Measurements from ENCODE around the gene NOP16.

DNA sequence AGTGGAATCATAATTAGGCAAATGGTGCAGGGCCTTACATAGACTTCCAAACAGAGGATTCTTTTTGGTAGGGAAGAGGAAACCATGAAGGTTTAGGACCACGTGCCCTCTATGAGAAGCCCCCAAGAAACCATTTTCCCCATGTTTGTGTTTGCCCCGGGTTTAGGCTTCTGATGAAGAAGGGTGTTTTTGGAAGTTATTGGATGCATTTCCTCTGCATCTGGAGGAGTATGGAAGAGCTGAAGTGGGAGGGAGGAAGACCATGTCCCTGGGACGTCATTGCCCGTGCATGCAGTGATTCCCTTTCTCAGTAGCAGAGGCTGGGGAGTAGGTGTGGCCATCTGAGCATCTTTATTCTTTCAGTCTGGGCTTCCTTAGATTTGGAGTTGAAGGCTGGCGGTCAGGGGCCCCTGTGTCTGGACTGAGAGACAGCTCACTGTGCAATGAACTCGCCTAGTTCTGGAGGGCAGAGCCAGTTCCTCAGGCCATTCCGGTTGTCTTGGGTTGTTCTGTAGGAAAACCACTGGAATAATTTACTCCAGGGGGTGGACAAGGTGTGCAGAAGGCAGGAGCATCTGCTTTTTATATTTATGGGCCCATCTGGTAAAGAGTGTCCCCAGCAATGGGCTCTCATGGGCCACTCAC is 9.4 kb downstream of the STC2 start:
- RRBS = no CpG with 5 or more reads among the region's 7 CpGs

- RRBS = no CpG with 5 or more reads among the region's 10 CpGs
These were observed 7.8 kb downstream of the STC2 start for GRCh38 chr5:173320308-173320819.

GRCh38 chr5:173331825-173332312 is 3.7 kb upstream of the STC2 start:
- RRBS = no CpG with 5 or more reads among the region's 16 CpGs

GRCh38 chr5:173333936-173334565 is 5.8 kb upstream of the STC2 start:
- RRBS = no CpG with 5 or more reads among the region's 4 CpGs

DNA sequence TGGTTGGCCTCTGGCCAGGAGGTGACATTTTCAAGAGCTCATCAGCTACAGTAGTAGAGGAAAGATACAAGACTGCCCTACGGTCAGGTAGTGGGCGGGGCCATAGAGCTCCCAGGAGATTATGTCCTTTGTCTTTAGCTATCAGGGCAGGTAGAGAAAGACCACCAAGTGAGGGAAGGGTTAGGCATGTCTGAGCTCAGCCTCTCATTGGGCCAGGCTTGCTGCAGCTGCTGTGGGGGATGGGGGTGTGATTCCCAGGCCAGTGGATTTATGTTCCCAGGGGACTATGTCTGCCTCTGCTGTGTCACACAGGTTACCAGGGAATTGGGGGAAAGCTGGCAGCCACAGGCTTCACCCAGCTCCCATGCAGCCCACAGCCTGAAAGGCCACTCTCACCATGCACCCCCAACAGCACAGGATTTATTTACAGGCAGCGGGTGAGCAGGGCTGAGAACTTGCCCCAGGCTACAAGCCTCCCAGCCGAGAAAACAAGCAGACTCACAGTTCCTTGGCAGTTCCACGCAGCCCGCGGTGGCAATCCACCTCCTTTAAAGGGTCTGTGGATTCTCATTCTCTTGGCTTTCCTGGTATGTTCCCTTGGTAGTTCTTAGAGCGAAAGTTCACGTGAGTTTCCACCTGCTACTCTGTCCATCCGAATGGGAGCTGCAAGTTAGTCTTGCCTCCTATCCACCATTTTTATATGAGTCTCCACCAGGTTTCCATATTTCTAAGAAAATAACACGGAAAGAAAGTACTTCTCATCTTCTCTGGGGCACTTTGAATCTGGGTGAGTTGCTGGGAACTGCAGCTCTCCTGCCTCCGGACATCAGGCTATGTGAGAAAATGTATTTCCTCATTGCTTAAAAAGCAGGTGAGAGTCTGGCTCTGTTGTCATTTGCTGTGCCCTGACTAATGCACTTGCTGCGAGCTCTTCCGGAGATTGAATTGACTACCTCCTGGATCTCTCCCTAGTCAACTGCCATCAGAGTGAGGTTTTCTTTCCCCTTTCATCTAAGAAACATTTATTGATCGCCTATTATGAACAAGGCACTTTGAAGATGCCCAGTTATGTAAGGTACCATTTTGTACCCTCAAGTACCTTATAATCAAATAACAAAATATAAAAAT is 37.8 kb upstream of the BOD1 start:
- RRBS = no CpG with 5 or more reads among the region's 15 CpGs

DNA sequence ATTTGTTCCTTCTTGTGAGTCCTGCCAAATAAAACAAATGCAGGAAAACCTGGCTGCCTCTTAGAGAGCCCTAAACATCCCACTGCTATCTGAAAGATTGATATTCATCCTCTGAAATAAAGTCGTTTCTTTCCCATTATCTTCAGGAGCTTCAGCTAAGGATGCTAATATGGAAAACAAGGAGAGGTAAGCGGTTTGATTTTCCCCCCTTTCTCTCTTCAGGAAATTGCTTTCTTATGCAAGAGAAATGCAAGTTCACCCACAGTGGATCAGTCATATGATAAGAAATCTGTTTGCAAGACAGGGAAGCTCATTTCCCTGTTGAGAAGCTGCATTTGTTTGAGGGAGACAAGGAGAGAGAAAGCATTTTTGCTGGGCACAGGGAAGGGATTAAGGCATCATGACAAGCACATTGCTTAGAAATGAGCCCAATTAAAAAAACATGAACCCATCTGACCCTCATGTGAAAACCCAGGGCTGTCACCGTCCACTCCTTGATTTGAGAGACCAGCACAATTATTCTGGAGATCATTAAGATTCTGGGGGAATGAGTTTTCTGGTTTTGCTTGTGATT is 53.7 kb upstream of the BOD1 start:
- RRBS = no CpG with 5 or more reads among the region's 3 CpGs

- RRBS = no CpG with 5 or more reads among the region's 5 CpGs
These were observed 120.8 kb upstream of the BOD1 start for GRCh38 chr5:173737222-173737612.

DNA sequence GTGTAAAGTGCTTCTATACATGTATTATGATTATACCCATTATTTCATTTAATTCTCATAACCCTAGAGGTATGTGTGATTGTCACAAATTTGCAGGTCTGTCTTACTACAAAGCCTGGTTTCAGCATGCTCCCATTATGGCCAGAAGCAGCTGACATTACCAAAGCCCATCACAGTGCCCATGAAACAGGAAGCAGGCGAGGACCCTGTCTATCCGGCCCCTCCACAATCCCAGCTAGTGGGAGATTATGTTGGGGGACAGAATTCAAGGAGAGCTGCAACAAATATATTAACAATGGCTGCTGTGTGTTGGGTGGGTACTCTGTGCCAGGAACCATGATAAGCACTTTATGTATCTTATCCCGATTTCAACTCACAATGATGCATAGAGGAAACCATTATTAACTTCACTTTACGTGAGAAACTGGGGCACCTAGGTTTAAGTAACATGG is 22.5 kb upstream of the CPEB4 start:
- RRBS = no CpG with 5 or more reads among the region's 4 CpGs

DNA sequence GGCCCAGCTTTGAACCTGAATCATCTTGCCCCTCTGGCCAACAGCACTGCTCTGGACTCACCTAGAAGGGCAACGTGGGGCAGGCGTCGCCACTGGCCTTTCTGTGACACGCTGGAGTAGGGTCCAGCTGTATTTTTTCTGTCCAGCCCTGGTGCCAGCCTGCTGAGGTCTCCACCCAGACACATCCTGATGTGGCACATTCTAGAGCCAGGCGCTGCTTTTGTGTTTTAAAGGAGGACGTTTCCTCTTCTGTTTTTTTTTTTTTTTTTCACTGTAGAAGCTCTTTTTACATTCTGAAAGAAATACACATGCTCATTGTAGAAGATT is 15.2 kb upstream of the CPEB4 start:
- RRBS = no CpG with 5 or more reads among the region's 6 CpGs

DNA sequence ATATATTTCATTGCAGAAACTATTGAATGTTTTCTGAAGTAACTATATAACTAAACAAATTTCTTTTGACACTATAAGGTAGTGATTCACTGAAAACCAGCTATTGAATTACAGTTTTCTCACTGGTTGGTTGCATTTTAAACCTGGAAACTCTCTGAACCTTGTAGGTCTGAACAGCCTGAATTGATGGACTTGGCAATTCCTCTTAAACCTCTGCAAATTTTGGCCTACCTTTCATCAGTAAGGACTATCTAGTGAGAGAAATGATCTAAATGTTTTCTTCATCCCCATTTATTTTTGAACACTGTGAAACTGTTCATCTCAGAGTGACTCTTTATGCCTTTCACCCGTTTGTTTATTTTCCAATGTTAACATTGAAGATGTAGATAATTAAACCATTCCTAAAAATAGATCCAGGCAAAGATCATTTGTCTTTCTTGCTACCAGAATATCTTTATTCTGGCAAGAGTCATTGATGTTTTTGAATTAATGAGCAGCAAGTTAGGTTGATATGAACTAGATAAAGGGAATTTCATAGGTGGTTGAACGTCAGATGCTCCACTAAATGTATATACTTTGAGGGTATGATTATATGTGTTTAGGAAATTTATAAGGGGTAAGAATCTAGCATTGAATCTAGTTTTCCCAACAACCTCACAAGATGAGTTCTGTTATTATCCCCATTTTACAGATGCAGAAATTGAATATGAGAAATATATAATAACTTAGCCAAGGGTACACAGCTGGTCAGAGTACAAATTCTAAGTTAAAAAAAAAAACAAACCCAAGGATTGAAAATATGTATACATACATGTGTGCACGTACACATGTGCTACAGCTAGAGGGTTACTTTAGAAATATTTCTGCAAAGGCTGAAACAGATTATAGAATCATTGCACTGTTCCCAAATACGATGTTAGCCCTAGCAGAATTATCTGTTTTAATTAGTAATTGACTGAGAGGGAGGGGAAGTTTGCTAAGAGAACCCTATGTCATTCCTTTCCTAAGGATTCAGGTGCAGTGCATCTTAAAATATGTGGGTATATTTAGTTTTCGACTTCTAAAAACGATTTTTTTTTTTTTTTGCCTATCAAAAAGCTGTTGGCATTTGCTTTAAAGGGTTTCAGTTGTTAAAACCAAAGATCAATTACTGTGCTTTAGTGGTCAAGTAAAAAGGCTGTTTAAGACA is 3.5 kb downstream of the CPEB4 start:
- RRBS = no CpG with 5 or more reads among the region's 6 CpGs

GRCh38 chr5:173895619-173896423 is 7.7 kb downstream of the CPEB4 start:
- RRBS = no CpG with 5 or more reads among the region's 7 CpGs

DNA sequence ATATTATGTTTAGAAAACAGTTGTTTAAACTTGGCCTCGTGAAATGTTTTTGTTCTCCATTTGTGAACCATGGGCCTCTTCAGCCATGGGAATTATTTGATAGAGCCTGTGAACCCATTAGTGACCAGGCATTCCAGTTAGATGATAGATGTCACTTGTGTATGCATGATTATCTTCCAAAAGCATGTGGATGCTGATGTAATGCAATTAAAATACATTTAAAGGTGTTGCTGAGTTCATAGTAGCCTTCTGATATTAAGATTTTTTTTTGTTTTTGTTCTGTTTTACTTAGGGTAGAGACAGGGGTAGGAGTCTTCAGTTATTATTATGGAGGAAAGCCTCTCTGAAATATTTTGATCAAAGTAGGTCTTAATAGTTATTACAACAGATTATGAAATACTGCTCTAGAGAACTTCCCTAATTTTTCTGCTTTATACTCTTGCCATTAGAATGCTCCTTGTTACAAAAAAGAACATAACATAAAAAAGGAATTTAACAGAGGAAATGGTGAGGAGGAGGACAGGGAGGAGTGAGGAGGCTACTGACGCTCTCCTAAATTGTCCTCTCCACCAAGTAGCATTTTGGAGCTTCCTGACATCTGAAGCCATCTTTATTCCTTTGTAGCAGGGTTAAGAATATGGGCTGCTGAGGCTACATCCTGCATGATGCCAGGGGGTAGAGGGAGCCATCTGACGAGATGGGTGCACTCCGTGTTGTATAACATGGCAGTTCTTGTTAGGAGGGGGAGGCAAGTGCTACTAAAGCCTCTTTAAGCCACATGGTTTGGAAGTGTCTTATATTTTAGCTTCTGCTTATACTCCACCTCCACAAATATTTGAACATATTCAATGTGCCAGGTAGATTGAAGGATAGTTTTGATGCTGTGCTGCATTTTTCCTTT is 33.0 kb downstream of the CPEB4 start:
- RRBS = no CpG with 5 or more reads among the region's 4 CpGs

GRCh38 chr5:173955887-173956803 is 32.8 kb upstream of the C5orf47 start:
- RRBS = no CpG with 5 or more reads among the region's 10 CpGs

DNA sequence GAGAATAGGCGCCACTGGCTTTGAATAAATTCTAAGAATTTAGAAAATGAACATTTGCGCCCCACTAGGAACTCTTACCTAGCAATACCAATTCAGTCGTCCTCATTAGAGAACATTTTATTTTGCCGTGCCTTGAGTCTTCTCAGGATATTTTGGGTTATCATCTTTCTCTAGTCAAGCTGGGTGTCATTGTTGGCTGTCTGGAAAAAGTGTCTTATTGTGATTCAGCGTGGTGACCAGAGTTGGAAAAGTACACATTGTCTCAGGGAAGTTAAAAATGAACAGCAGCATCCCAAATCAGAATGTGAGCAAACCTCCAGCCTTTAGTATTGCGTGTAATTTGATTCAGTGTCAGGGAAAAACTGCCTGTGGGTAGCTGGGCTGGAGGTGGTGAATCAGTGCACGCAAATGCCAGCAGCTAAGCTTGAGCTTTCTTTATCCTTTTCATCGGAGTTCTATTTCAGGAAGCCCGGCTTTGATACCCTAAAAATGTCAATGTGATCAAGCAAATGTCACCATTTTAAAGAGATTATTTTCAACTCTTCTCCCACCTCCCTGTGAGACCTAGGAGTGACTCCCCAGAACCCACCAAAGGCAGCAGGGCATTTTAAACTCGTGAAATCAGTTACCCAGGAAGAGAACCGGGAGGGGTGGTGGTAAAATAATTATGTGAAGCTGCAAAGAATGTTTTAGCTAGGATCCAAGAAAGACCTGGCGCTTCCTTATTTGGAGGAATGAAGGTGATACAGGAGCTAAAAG is 25.8 kb upstream of the C5orf47 start:
- RRBS = no CpG with 5 or more reads among the region's 12 CpGs

GRCh38 chr5:173965133-173965572 is 23.8 kb upstream of the C5orf47 start:
- RRBS = no CpG with 5 or more reads among the region's 6 CpGs

DNA sequence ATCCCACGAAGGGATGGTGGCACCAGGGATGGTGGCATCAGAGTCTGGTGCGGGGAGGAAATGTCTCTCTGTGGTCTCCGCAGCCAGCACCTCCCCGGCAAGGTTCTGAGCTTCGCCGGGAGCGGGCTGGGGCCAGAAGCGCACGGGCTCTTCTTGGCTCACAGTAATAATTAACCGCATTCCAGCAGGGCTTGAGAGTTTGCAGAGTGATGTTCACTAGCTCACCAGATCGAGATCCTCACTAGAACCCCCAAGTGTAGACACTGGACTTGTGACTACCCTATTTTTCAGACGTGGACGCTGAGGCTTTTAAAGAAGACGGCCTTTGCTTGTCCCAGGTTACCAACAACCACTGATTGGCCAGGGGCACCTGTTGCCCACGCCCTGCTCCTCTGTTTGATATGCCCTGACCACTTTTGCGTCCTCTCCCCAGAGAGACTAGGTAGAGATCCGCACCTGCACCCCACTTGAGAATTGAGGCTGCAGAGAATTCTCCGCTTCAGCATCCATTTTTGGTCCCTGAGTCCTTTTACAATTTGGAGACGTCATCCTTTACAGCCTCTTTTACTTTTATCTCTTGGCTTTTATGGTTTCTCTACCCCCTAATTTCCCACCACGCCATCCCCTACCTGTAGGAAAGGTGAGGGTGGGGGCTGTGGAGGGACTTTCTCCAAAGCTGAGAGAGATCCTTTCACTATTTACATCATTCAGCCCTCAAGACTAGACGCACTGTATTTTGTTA is 1.4 kb downstream of the MSX2 start:
- RRBS = 64% methylated on average over 3 of the region's 21 CpGs

GRCh38 chr5:174987401-174987783 is 263.0 kb downstream of the MSX2 start:
- RRBS = no CpG with 5 or more reads among the region's 4 CpGs

- RRBS = 28% methylated on average over 26 of the region's 50 CpGs
These were observed 579 bp downstream of the SFXN1 start for GRCh38 chr5:175478721-175479557.

- RRBS = no CpG with 5 or more reads among the region's 16 CpGs
These were observed 3.0 kb downstream of the NOP16 start for GRCh38 chr5:176385009-176386147.

- RRBS = 1% methylated on average over 19 of the region's 62 CpGs
These were observed at the start of gene NOP16 for GRCh38 chr5:176387807-176388892. Gene NOP16, minus strand, starts transcription at chr5:176388598.

Data from NB4 (cell line).